RPMI7951 (cell line): Measurements from ENCODE around the genes PM20D1 and IKBKE.

- RAMPAGE, long total RNA: no peak
Observed at GRCh38 chr1:205671889-205672458, 8.3 kb downstream of the SLC45A3 start.

DNA sequence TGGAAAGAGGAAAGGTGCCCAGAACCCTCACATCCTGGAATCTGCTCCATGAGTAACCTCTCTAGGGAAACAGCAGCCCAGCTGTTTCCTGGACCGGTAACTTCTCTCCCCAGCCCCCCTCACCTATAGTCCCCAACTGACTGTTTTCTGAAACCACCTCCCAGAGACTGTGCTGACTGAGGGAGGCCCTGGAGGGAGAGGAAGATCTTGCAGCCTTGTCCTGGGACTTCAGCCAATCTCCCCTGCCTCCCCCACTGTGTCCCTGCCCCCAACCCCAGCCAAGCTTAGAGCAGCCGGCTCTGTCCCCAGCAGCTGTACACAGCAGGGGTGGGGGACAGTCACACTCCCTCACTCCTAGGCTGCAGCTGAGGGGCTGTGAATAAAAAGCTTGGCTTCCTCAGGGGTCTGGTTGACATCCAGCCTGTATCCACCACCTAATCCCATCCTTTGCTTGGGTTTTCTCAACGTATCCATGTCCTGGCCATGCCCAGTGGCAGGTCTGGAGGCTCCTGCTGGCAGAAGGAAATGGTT lies 20.8 kb upstream of the SLC45A3 start:
- RAMPAGE, long total RNA: no peak

DNA sequence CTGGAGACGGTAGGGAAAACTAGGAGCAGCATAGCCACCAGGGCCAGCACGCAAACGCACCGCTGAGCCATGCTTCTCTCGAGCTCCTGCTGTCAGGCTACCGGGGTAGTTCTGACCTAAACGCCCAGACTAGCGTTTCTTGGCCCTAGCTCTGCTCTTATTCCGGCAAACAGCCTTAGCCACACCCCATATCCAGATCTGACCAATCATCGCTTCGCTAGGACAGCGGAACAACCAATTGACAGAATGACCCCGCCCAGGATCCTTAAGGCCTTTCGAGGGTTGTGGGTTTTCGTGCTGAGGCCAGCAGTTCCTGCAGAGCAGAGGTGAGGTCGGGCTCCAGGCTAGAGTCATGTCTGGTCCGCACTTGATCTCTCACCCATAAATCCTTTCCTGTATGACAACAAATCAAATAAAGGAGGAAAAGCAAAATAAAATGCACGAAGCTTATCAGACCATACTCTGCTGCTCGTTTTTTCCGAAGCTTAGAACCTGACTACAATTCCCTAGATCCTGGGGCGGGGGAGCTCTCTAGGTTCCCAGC lies at the start of gene PM20D1:
Gene PM20D1 (minus strand): TSS at position 131 of the 544 bp plus-strand sequence.
- RAMPAGE, long total RNA: no peak

GRCh38 chr1:206050643-206051553 lies 2.1 kb upstream of the RHEX start:
- RAMPAGE, long total RNA: no peak

DNA sequence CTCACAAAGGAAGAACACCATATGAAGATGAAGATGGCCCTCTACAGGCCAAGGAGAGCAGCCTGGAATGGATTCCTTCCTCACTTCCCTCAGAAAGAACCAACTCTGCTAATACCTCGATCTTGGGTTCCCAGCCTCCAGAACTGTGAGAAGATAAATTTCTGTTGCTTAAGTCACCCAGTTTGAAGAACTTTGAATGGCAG lies 27.1 kb downstream of the FAM72A start:
- RAMPAGE, long total RNA: no peak

DNA sequence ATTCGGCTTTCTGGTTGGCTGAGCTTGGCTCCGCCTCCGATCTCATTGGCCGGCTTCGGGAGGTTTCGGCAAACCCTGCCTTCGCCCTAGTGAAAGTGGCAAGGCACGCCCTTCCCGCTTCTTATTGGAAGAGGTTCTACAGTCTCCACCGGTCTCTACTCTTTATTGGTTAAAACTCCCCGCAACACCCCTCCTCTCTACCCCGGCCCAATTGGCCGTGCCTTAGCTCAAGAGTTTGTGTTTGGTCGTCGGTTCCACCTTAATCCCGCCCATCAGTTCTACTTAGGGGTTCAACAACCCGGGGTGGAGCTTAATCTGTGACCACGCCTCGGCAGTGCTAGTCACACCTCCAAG lies 331 bp upstream of the SRGAP2 start:
- RAMPAGE, long total RNA: no peak

DNA sequence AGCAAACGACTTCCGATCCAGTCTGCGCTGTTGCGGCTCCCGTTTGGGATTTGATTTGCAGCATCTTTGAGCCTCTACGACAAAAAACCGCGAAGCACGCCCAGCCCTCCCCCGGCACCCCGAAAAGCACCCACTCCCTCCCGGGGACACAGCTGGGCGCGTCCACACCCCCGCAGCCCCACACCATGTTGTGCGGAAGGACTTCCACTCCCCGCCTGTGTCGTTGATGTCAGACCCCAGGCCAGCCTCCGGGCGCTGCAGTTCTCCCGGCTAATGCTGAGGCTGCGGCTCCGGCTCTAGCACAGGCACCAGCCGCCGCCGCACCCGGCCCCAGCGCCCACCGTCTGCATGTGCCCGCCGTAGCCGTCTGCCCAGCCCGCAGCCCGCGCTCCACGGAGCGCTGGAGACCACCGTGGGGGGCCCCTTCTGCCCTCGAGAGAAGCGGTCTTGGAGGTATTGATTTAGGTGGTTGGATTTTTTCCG lies 2.1 kb downstream of the SRGAP2 start:
- RAMPAGE, long total RNA: no peak

GRCh38 chr1:206453942-206454875 lies 16.1 kb upstream of the IKBKE start:
- RAMPAGE, long total RNA: no peak

DNA sequence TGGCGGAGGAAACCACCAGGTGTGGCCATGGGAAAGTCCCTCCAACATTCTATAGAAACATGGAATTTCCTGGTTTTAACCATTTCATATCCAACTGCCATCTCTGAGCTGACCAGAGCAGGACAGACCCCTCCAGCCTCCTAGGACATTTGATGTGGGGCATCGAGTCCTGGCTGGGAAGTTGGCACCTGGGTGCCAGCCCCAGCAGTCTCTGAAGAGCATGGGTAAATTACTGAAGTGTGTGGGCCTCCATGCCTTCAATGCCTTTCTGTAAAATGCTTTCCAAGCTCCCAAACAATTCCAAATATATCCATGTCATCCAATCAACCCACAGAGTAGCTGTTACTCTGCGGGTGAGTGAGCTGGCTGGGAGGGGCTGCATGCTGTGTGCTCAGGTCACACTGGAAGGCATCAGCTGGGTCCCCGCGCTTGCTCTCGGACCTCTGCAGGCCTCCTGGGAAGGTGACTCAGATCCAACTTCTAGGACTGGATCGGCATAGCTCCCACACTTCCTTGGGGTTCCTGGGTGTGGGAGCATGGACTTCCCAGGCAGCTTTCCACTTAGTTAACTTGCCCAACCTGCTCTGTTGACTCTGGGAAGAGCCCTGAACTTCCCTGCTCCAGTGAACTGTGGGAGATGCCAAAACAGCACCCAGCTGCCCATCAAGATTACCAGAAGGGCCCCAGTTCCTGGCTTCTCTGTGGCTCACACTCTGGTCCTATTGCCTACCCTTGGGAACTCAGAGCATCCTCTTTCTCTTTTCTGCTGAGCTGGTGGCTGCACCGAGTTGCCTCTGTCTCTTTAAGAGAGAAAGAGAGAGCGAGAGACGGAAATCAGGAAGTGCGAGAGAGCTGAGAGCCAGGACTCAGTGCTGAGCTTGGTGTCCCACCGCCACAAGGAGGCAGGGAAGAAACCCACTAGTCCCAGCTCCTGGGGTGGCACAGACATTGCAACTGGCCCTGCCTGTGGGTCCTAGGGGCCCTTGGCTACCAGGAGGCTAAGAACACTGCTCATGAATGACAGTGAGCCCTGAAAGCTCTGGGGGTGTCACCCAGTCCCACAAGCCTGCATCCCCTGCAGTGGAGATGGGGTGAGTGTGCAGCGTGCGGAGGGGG lies at the start of gene IKBKE:
Gene IKBKE (plus strand): TSS at position 869 of the 1,116 bp plus-strand sequence.
- RAMPAGE, long total RNA: no peak

DNA sequence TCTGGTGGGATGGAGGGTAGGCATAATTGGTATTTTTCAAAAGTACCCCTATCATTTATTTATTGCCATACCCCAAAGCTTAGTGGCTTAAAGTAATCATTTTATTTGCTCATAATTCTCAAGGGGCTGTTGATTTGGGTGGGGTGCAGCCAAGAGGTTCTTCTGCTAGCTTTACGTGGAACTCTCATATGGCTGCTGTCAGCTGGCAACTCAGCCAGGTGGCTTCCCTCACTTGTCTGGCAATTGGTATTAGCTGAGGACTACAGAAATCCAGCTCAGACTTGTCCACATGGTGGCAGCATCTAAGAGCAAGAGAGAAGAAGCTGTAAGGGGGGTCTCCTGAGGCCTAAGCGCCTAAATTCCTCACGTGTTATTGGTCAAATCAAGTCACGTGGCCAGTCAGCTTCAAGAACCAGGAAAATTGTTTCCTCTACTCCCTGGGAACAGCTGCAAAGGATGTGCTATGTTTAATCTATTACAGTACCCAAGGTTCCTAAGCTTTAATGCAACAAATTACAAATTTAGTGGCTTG lies 4.3 kb upstream of the DYRK3 start:
- RAMPAGE, long total RNA: no peak

DNA sequence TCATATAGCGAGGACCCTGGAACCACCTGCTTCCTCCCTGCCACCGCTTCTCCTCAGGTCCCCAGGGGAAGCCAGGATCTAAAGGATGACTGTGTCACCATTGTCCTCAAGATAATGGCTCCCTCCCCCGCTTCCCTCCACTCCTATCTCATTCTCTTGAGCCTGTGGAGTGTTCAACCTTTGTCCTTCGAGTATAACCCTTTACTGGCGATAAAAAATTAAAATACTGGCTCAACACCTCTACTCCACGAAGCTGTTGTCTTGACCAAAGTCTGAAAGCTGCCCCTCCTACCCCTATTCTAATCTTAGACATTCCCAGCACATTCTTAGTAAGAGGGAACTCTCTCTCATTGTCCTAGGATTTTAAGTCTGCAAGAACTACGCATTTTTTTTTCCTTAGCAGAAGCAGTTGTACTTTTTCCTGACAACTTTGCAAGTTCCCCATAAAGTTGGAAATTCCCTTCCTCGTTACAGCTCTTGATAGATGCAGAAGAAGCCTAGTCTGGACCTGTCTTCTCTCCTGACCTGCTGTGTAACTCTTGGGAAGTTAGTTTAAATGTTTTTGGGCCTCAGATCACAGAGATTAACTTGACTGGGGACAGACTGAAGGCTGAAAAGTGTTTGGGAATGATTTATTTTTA lies 12.5 kb upstream of the MAPKAPK2 start:
- RAMPAGE, long total RNA: no peak

GRCh38 chr1:206690394-206691110 lies 5.8 kb downstream of the MAPKAPK2 start:
- RAMPAGE, long total RNA: no peak

- RAMPAGE, long total RNA: no peak
Observed at GRCh38 chr1:206691490-206692209, 6.9 kb downstream of the MAPKAPK2 start.

GRCh38 chr1:206711406-206711866 lies 26.7 kb downstream of the MAPKAPK2 start:
- RAMPAGE, long total RNA: no peak

DNA sequence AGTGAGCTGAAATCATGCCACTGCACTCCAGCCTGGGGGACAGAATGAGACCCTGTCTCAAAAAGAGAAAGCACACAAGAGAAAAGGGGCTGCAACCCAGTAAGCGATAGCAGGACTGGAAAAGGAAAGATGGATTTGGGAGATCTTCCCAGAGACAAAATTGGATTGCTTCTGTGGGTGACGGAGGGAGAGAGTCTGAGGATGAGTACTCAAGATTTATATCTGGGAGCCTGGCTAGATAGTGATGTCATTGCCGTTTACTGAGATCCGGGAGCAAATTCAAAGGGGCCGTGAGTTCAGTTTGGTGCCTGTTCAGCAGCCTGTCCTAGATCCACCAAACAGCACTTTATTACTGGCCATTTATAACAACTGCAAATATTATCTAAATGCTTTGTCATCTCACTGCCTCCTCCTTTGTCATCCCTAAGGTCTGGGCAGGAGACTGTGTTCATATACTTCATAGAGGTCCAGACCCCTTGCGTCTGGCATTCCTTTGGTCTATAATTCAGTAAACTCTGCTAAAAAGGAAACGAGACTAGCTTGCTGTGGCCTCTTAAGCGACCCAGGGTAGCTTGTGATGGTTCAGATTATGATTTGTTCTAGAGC lies 29.2 kb downstream of the MAPKAPK2 start:
- RAMPAGE, long total RNA: no peak

GRCh38 chr1:206724932-206725248 lies 40.2 kb downstream of the MAPKAPK2 start:
- RAMPAGE, long total RNA: no peak

- RAMPAGE, long total RNA: no peak
Observed at GRCh38 chr1:206784331-206785152, 12.2 kb upstream of the IL10 start.

DNA sequence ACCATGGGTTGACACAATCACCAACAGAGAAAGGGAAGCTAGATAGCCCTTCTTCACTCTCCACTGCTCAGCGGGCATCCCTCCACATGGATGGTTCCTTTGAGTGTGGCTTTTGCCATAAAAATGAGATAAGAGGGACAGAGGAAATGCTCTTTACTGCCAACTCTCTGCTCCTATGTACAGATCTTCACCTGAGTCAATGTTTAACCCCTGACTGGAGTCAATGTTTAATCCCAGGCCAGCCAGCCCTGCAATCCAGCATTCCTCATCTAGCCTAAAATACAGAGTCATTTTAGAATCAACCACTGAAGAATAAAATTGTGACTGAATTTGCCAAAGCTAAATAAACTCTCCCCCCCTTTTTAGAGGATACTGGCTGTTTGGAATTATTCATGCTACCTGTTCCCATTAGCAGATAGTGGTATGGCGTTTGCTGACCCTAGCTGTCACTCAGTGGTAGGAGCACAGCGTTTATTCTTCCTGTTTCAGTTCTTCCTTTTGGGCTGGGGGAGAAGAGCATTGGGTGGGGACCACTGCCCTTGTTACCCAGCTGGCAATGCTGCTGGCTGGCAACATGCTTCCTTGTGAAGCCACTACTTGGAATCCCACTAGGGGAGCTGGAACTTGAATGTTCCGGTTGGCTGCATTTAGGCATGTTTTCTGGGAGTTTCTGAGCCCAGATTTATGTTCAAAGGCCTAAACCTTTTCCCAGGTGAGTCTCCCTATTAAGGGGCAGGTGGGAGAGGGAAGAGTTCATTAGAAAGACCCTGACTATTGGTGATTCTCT lies 5.3 kb upstream of the PIGR start:
- RAMPAGE, long total RNA: no peak

DNA sequence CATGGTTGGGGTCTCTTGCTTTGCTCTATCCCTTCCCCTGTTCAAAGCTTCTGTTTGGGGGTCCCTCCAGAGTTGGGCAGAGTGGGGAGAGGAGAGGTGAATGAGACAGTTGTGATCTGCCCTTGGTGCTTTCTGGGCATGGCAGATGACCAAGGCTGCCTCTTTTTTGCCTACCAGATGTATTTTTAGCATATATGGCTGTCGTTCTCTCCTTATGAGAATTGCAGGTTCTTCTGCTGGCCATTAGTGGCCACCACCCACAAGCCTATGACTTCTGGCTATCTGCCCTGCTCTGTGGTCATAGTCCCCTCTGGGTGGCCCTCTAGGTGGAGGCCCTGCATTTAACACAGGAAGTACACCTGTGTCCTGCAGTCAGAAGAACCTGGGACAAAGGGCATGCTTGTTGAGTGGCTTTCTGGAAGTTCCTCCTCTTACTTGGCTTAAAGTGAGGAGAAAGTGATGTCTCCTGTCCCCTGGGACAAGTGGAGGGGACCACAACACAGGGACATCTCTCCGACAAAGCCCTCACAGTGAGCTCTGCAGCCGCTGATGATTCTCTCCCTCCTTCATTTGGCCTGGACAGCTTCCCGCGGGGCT lies 6.5 kb downstream of the FCAMR start:
- RAMPAGE, long total RNA: no peak

GRCh38 chr1:207024745-207025899 lies 7.4 kb downstream of the C1orf116 start:
- RAMPAGE, long total RNA: no peak